Pulmonary artery (tissue), 1 donor: ENCODE data around the genes THOC3, HK3, NSD1, PRELID1, RGS14 and PFN3.

- PRO-cap: no peak
These were observed 39.5 kb downstream of the SFXN1 start for GRCh38 chr5:175517882-175518245.

DNA sequence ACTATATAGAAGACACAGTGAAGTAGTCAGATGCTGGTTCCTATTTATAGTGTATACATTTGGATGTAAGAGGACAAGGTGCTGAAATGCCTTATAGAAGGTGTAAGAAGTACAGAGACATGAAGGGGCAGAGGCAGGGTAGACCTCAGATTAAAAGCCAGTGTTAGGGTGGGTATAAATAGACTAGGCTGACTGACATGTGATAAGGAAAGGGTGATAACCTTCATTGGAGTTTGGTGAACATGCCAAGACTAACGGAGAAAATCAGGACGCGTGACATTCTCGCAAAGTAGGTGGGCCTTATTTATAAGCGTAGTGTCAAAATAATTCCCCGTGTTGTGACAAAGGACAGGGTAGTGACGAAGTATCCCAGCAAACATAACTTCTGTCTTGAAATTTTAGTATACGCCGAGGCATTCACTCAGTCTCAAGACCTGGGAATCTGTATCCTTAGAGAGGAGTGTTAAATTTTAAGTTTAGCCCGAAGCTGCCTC, 59.0 kb upstream of the HRH2 start:
- PRO-cap: no peak

GRCh38 chr5:175687070-175687822, 29.4 kb downstream of the HRH2 start:
- PRO-cap: no peak

DNA sequence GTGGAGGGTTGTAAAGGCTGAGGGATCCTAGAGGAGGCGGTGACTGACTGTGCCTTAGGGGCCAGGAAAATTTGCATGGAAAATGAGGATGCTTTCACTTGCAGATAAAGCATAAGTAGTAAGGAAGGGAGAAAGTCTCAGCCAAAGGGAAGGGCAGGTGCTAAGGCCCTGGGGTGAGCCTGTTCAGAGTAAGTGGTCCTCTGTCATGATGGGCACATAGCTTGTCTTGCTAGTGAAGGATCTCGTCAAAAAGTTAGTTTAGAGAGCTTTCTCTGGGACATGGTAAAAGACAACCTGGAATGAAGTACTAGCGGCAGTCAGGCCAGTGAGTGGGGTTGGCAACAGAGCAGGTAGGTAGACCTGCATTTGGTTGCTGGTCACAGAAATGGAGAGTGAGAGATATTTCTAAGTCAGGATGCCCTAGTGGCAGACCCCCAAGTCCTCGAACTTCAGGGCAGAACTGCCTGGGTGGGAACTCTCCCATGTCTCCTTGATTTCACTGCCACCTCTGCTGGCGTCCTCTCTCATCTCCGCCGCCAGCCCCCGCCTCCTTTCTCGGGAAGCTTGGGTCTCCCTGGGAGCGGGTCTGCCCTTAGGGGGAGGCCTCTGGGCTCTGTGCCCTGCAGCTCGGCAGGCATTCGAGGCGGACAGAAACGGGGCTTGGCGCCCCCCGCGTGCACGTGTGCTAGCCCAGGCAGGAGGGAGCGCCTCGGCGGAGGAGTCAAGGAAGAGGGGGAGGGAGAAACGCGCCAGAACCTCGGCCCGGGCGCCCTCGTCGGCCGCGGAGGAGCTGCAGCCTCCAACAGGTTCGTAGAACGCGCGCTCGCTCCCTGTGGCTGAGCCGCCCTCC, 75.2 kb upstream of the CPLX2 start:
- PRO-cap: no peak

DNA sequence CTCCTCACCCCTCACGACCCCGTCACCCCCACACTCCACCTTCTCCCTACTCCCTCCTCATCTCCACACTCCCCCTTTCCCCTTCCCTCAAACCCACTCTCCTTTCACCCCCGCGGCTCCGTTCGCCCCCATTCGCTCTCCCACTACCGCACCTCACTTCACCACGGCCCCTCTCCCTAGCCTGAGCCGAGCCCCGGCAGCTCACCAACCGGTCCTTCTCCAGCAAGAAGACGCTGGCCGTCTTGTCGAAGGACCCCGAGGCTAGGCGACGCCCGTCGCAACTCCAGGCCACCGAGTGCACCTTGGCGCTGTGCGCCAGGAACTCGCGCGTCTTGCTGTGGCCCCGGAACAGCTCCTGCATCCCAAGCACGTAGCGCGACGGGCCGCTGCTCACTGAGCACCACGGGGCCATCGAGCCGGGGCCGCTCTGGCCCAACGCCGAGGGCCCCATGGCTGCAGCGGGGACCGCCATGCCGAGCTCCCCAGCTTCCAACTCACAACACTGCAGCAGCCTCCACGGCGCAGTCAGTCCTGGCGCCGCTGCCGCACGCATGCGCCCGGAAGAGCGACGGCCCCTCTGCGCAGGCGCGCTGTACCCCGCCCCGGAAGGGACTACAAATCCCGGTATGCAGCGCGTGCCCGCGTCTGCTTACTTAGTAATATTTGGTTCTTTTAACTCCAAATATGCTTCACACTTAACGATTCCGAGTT, at the start of gene THOC3:
TSS of gene THOC3 (minus strand) at position 579 of the 711 bp plus-strand sequence.
- PRO-cap: no peak

- PRO-cap: no peak
These were observed 104.2 kb upstream of the SIMC1 start for GRCh38 chr5:176134037-176134446.

GRCh38 chr5:176344774-176345609, 16.6 kb downstream of the KIAA1191 start:
- PRO-cap: no peak

- PRO-cap: no peak
These were observed 6.9 kb downstream of the NOP16 start for GRCh38 chr5:176381448-176381853.

- PRO-cap: no peak
These were observed 4.6 kb downstream of the NOP16 start for GRCh38 chr5:176383502-176384574.

- PRO-cap: no peak
These were observed at the start of gene HK3 for GRCh38 chr5:176899246-176900017. HK3 (minus strand) TSS chr5:176899346.

GRCh38 chr5:176901642-176902577, 2.8 kb upstream of the HK3 start:
- PRO-cap: no peak

- PRO-cap: no peak
These were observed 23.1 kb downstream of the FGFR4 start for GRCh38 chr5:177109811-177110310.

DNA sequence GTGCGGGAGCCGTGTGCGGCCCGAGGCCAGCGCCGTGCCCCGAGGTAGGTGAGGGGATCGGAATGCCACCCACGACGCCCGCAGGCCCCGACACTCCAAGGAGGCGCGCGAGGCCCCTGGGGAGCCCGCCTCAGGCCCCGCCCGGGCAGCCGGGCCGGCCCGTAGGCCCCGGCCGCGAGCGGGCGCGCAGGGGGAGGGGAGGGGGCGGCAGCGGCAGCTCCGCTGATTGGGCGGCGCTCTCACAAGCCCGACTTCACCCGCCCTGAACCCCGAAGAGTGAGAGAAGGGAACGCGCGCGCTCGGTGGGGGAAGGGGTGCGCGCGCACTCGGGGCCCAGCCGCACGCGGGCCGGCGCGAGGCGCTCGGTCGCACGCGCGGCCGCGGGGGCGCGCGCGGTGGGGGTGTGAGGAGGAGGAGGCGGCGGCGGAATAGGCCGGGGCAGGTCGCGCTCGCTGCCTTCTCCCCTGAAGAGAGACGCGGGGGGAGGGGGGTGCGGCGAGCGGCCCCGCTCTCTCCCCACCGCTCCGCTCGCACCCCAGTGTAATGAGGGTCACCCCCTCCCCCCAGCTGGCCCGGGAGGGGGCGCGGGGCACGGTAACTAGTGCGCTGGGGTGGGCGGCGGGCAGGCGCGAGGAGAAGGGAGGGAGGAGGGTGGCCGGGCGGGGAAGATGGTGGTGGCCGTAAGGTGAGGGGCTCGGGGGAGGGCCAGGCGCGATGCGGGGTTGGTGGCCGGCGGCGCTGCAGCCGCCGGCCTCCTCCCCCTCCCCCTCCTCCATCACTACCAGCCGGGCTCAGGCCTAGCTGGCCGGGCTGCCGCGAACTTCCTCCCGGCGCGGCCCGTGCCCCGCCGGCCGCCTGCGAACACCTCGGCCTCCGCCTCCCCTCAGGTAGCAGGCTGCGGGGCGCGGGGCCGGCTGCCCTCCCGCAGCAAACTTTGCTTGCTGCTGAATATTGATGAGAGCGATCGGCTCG, at the start of gene NSD1:
TSS of gene NSD1 (plus strand) at position 415 of the 972 bp plus-strand sequence.
- PRO-cap: bidirectional peak, plus-strand start at position 272 of the sequence, minus-strand start at position 271 of the sequence

- PRO-cap: no peak
These were observed at the start of gene PRELID1 for GRCh38 chr5:177303493-177304154. PRELID1 (plus strand) TSS chr5:177303799.

DNA sequence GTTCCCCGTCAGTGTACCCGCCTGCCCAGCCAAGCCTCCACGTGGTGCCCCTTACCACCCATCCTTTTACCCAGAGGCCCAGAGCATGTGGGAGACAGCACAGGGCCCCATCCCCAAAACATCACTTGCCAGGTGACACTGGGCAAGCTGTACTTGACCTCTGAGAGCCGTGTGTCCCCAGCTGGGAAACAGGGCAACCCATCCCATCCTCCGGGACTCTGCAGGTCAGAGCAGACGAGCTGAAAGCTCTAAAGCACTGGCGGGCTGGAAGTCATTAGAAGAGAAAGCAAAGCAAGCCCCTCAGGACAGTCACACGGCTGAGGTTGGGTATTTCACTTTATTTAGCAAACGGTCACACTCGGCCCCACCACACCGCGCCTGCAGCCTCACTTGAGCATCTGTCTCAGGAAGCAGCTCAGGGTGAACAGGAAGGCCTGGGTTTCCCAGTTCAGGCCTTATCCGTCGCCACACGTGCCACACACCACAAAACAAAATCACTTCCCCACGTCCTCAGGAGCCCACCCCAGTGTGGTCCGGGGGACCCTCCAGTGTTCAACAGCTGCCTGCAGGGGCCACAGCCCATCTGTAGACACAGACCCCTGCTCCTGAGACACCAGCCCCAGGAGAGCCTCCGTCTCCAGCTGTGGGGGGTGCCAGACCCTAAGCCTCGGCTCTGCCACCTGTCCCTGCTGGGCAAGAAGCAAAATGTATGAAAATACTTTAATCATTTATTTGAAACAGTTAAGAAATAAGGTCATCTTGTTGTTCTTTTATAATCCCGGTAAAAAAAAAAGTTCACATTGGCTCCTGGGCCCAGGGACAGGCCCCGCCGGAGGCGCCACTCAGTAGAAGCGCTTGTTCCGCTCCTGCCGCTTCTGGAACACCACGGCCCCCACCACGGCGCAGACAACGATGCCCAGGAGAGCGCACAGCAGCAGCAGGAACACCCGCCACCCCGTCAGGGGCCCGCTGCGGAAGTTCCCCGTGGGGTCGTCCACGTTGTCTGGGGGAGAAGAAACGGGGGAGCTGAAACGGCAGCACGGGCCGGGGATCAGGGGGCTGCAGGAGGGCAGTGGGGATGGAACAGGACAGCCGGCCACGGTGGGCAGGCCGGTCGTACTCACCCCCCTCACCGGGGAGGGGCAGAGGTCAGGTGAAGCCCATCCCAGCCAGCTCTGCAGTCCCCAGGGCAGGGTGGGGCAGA, 19.8 kb downstream of the LMAN2 start:
- PRO-cap: no peak

DNA sequence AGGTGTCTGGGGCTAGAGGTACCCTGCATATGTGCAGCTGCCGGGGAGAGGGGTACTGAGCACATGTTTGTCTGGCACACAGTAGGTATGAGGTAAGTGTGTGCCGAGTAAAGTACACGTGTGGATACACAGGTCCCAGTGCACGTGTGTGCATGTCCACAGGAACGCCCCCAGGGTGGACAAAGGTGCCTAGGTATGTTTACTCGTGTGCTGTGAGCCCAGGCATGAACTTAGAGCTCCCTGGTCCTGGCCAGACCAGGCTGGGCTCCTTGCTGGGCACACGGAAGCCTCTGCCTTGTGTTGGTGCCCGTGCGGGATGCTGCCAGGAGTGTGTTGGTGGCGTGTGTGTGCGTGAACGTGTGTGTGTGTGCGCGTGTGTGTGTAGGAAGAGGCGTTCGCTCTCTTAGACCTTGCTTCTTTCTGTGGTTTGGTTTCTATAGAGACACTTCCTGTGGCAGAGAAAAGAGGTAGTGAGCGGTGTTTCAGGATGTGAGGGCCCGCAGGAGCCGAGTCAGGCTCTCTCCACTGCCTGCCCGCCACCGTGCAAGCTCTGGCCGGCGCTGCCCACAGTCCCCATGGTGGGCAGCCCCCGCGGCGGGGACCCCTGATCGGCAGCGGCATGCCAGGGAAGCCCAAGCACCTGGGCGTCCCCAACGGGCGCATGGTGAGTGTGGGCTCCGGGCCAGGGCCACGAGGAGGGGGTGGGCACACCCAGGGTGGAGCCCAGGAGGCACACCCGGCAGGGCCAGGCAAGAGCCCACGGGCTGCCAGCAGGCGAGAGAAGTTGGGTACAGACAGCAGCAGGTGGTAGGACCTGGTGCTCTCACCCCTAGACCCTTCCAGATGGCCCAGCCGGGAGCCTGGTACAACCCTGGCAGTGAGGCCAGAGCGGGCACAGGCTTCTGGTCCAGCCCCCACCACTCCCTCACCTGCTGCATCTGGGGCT, at the start of gene RGS14:
TSS of gene RGS14 (plus strand) at position 519 of the 946 bp plus-strand sequence.
- PRO-cap: no peak

DNA sequence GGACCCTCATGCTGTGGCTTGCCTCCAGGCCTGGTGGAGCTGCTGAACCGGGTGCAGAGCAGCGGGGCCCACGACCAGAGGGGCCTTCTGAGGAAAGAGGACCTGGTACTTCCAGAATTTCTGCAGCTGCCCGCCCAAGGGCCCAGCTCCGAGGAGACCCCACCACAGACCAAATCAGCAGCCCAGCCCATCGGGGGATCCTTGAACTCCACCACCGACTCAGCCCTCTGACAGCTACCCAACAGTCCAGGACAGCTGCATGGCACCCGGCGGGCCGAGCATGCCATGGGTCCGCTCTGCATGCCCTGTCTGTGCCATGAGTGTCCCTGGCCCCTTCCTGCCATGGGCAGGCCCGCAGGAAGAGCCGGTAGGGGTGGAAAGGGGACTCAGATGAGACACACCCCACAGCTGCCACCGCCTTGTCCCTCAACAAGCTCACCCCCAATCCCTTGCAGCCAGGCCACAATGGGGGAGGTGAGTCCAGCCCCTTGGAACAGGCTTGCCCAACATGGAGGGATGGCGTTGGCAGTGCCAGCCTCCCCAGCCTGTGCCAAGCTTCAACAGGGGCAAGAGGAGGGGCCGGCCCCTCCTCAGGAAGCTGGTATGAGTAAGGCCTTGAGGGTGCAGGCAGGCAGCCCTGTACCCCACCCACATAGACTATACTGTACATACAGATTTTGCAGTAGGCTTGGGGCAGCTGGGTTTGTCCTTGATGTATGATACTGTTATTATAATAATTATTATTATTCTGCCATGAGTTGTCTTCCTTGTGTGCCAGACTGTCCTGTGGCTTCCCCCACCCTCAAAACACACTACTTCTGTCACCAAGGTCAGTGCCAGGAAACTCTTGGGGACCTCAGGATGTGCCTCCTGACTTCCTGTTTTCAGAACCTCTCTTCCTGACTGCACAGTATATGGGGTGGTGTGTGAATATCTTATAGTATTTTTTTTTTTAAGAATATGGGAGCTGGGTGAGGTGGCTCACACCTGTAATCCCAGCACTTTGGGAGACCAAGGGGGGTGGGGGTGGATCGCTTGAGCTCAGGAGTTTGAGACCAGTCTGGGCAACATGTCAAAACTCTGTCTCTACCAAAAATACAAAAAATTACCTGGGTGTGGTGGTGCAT, 12.0 kb upstream of the SLC34A1 start:
- PRO-cap: no peak

GRCh38 chr5:177400419-177400929, at the start of gene PFN3:
PFN3 (minus strand) TSS chr5:177400661.
- PRO-cap: no peak

GRCh38 chr5:177437929-177439278, 8.2 kb upstream of the PRR7 start:
- PRO-cap: no peak

- PRO-cap: no peak
These were observed 2.5 kb upstream of the PRR7 start for GRCh38 chr5:177444086-177444492.